SJSA1 (cell line): ENCODE measurements around a stretch of chr1.

GRCh38 chr1:212951323-212951527 lies 884 bp downstream of the VASH2 start:
- RAMPAGE, long total RNA: no peak

GRCh38 chr1:213214836-213215357 lies 163.9 kb downstream of the RPS6KC1 start:
- RAMPAGE, long total RNA: no peak

- RAMPAGE, long total RNA: no peak
These were observed 196.0 kb downstream of the RPS6KC1 start for GRCh38 chr1:213246997-213247562.

GRCh38 chr1:213989368-213990124 lies 1.8 kb downstream of the PROX1 start:
- RAMPAGE, long total RNA: no peak

- RAMPAGE, long total RNA: no peak
These were observed 26.4 kb downstream of the PROX1 start for GRCh38 chr1:214014002-214014652.

- RAMPAGE, long total RNA: no peak
These were observed 39.1 kb downstream of the PROX1 start for GRCh38 chr1:214026821-214027412.

- RAMPAGE, long total RNA: no peak
These were observed 102.3 kb downstream of the SMYD2 start for GRCh38 chr1:214383093-214383746.

- RAMPAGE, long total RNA: no peak
These were observed 130.5 kb downstream of the SMYD2 start for GRCh38 chr1:214411519-214411875.

- RAMPAGE, long total RNA: no peak
These were observed 129.1 kb downstream of the PTPN14 start for GRCh38 chr1:214422358-214422719.

GRCh38 chr1:214548858-214549430 lies 2.5 kb downstream of the PTPN14 start:
- RAMPAGE, long total RNA: no peak

- RAMPAGE, long total RNA: no peak
These were observed 21.2 kb upstream of the CENPF start for GRCh38 chr1:214581860-214582228.

DNA sequence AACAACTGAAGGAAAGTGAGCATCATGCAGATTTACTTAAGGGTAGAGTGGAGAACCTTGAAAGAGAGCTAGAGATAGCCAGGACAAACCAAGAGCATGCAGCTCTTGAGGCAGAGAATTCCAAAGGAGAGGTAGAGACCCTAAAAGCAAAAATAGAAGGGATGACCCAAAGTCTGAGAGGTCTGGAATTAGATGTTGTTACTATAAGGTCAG lies 43.4 kb downstream of the CENPF start:
- RAMPAGE, long total RNA: no peak

GRCh38 chr1:215023407-215023886 lies 59.1 kb upstream of the KCNK2 start:
- RAMPAGE, long total RNA: no peak

DNA sequence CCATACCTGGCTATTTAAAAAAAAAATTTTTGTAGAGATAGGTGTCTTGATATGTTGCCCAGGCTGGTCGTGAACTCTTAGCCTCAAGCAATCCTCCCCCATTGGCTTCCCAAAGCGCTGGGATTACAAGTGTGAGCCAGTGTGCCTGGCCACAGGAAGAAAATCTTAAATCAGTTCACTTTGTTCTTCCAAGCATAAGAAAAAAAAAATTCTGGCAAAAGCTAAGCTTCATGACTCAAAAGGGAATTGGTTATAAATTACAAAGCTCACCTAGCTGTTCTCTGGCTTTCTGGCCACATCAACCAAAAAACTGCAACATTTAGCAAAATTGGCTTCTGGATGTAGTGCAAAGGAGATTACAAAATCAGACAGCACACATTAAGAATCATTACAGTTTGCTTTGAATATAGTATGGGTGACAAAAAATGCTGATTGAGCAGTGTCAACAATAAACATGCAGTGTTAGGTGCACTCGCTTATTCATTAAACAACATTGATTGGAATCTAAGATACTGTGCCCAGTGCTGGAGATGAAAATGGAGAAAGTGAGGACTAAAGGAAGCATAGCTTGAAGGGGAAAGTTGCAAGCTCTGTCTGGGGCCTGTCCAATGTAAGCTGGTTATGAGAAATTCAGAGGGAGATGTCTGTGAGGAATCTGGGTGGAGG lies 76.7 kb downstream of the KCTD3 start:
- RAMPAGE, long total RNA: no peak

DNA sequence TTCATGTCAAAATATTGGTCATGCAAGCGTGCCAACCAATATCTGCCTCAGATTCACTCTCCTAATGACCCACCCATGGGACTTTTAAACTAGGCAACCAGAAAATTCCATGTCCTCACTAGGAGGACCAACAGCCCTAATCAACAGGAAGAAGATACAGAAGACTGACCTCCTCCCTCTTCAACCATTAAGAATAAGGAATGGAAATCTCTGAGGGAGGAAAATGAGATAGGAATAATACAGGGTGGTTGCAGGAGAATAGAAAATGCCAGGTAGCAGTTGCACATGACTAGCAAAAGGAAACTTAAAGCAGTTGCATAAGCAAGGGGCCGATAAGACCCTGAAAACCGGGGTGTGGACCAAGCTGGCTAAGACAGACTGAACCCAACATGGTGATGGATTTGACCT lies 61.0 kb upstream of the USH2A start:
- RAMPAGE, long total RNA: no peak

DNA sequence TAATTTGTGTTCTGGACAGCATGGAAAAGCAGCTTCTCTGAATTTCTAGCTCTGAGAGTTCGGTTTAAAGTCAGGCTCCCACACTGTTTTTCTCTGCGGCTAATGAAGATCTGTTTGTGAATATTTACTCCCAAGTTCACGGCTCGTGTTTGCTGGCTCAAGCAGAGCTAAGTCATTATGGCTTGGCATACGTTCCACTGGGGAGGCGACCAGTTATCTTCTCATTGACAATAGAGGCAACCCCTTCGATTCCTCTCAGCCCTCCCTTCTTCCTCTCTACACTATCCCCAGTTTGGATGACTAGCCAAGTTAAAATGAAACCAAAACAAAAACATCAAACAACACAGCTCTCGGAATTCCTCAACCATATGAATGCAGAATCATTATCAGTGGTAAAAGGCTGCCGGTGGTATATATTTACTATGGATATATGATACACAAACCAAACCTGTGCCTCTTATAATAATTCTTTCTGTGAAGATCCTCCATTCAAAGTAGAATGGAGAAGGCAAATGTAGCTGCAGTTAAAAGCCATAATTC lies 108.1 kb upstream of the USH2A start:
- RAMPAGE, long total RNA: no peak

- RAMPAGE, long total RNA: no peak
These were observed 29.1 kb downstream of the GPATCH2 start for GRCh38 chr1:217601582-217602321.

DNA sequence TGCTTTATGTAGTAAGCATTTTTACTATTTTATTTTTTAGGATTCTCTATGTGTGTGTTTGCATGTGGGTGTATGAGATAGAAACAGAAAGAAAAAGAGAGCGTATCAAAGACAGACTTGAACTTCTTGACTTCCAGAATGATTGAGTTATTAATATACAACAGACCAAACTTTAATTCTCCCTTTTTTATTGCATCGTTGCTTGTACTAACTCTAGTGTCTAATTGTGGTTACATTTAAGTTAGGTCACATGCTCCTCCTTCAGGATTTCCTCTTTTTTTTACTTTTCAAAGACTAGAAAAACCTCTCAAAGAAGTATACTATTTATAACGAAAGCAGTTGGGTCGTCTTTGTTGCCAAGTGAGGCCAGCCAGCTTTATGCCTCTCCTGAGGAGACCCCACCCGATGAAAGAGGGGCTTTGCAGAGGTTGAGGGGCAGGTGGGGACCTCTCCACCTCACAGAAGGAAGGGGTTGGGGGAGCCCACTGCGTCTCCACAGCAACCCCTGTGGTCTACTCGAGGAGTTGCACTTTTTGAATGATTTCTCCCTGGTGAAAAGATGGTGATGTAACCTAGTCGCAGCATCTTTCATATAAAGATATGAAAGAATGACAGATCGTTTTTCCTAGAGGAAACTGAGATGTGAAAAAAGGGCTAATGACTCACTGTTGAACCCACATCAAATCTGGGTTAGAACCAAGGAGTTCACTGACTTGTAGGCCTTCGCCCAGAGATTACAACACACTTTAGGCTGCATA lies 6.3 kb downstream of the TGFB2 start:
- RAMPAGE, long total RNA: no peak

- RAMPAGE, long total RNA: no peak
These were observed 1.2 kb downstream of the SLC30A10 start for GRCh38 chr1:219927160-219927617.

DNA sequence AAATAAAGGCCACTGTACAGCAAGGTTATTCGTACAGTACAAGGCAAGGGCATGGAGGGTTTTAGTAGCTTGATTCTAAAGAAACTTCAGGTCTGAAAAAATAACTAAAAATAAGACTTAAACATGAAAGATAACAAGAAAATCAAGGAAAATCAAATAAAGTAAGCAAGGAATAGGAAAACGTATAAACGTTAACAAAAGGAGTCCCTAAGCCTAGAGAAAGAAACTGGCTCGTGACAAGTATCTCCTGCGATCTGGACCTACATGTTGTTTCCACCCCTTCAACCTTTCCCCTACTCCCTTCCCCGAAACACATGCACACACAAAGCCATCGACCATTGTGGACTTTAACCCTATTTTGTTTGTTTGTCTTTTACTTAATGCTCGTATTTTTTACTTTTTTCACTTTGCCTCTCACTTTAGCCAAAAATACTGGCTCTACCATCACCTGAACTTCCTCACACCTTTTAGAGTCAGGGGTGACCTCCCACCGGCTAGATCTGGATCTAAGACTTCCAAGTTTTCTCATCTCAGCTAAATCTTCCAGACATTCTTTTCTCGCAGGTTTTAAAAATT lies 26.6 kb upstream of the SLC30A10 start:
- RAMPAGE, long total RNA: no peak